AG04449 (cell line): ENCODE data around the genes PLAAT4 and VEGFB.

DNA sequence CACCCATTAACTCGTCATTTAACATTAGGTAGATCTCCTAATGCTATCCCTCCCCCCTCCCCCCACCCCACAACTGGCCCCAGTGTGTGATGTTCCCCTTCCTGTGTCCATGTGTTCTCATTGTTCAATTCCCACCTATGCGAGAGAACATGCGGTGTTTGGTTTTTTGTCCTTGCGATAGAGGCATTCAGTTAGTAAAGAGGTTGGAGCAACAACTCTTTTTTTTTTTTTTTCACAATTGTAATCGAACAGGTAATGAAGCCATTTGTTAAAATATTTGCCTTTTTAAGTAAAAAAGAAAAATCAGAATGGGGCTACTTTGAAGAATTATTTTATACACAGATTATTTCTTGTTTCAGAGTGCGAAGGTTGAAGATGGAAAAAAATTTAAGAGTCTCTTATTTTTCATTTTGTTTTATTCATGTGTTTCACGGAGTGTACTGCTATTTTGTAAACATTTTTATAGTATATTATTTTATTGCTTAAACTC lies 2.2 kb upstream of the SLC22A25 start:
- RRBS: no CpG with 5 or more reads among the region's 7 CpGs

DNA sequence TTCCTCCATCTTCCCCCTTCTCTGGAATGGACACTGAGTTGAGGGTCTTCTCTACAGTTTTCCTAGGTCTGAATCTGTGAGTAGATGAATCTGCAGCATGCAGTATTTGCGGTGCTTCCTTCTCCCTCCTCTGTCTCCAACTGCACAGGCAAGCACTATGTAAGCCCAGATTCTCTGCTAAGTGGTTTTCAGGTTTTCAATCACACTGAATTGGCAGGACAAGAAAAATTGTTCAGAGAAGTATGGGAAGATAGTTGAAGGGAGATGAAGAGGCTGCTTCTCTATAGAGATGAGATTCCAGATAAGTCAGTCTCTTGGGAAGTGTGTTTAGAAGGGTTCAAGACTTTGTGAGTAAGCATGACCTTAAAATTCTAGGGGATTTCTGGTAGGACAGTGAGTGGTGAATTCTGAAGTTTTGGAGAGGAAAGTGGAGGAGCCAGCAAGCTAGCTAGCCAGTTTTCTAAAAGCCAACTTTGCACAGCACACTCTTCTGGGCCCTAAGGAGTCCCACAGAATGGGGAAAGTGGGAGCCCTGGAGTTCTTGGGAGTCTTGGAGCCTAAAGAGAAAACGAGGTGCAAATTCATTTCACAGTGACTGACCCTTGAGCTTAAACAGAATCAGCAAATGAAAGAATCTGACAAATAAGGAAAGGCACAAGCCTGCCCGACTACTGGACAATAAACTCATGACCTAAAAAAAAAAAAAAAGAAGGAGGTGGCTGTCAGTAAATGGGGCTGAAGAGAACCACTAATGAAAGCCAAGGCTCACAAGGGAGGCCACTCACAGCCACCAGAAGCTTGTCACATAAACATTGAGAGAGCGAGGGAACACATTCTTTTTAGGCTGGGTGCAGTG lies 3.5 kb upstream of the SLC22A25 start:
- RRBS: no CpG with 5 or more reads among the region's 4 CpGs

DNA sequence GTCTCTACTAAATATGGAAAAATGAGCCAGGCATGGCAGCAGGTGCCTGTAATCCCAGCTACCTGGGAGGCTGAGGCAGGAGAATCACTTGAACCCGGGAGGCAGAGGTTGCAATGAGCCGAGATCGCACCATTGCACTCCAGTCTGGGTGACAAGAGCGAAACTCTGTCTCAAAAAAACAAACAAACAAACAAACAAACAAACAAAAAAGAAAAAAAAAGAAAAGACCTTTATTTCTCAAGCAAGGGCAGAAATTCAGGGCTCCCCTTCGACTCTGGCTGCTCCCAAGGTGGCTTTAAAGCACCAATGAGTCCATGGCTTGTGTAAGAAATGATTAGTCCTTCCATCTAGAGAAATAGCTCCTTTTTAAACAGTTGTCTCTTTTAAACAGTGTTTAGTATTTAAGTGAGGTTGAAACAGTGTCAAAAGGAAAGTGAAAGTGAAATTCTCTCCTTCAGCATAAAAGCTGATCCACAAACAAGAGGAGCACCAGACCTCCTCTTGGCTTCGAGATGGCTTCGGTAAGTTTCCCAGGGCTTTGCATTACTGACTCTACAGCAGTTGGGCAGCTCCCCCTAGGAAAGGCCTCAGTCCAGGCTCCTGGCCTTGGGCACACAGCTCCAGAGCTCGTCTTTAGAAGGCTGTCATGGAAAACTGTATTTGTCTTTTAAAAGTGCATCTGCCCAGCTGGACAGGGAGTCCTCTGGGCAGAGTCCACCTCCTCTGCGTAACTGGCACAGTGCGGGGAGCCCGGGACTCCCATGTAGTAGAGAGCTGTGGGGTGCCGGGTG lies at the start of gene PLAAT4:
PLAAT4 (plus strand) TSS at position 452 of the 791 bp plus-strand sequence.
- RRBS: no CpG with 5 or more reads among the region's 12 CpGs

DNA sequence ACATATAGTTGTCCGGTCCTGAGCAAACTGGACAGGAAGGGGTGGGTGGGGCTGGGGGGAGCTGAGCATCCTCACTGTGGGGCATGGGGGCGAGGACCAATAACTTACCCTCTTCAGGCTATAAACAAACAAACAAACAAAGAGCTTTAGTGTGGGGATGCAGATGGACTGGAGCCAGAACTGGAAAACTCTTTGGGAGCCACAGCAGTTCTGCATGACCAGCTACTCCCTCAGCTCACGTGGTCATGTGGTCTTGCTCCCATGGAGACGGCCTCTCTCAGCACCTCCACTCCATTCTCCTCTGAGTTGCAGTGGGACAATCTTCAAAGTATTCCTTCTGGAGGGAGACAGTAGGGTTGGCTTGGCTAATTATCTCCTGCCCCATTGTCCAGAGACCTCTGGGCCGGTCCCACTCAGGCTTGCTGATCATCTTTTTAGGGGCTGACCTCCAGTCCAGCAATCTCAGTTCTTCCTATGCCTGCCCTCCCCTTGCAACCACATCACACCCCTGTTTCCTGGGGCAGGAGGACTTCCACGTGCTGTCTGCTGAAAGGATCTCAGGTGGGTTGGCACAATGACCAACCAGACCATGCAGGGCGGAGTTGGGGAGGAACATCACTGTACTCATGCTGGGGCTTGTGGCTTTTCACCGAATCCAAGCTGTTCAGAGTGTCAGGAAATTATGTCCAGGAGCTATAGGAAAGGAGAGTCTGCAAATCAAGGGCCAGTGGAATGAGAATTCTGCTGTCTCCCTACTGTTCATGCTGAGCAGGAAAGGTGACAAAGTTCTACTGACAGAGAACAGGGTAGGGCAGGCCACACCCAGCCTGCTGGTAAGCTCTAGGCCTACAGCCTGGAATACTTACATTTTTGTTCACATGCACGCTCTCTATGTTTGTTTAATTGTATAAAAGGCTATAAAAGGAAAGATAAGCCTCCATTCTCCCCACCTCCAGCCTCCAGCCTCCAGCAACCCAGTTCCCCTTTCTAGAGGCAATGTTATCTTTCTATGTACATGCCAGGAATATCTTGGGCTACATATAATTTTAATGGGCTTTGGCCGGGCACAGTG lies 1.5 kb upstream of the PLAAT2 start:
- RRBS: no CpG with 5 or more reads among the region's 10 CpGs

GRCh38 chr11:63613450-63613974 lies 721 bp downstream of the PLAAT3 start:
- RRBS: 6% methylated on average over 3 of the region's 33 CpGs

- RRBS: no CpG with 5 or more reads among the region's 3 CpGs
Observed at GRCh38 chr11:63622904-63623197, 8.6 kb upstream of the PLAAT3 start.

GRCh38 chr11:63689139-63689716 lies 7.9 kb downstream of the RTN3 start:
- RRBS: no CpG with 5 or more reads among the region's 3 CpGs

DNA sequence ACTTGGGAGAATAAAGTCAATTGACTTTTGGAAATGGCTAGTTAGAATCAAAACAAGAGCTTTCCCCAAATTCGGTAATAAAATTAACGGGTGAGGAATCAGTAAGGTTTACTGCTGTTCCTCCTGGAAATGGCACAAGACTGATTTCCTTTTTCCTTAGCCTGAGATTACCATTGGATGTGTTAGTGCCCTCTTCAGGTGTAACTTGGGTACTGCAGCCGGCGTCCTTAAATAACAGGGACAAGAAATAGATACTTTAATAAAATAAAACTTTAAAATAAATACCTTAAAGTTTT lies 29.9 kb downstream of the ZFTA start:
- RRBS: no CpG with 5 or more reads among the region's 4 CpGs

- RRBS: no CpG with 5 or more reads among the region's 12 CpGs
Observed at GRCh38 chr11:63758049-63759263, 10.1 kb downstream of the ZFTA start.

- RRBS: 44% methylated on average over 1 of the region's 5 CpGs
Observed at GRCh38 chr11:63920618-63920878, 3.6 kb upstream of the RCOR2 start.

DNA sequence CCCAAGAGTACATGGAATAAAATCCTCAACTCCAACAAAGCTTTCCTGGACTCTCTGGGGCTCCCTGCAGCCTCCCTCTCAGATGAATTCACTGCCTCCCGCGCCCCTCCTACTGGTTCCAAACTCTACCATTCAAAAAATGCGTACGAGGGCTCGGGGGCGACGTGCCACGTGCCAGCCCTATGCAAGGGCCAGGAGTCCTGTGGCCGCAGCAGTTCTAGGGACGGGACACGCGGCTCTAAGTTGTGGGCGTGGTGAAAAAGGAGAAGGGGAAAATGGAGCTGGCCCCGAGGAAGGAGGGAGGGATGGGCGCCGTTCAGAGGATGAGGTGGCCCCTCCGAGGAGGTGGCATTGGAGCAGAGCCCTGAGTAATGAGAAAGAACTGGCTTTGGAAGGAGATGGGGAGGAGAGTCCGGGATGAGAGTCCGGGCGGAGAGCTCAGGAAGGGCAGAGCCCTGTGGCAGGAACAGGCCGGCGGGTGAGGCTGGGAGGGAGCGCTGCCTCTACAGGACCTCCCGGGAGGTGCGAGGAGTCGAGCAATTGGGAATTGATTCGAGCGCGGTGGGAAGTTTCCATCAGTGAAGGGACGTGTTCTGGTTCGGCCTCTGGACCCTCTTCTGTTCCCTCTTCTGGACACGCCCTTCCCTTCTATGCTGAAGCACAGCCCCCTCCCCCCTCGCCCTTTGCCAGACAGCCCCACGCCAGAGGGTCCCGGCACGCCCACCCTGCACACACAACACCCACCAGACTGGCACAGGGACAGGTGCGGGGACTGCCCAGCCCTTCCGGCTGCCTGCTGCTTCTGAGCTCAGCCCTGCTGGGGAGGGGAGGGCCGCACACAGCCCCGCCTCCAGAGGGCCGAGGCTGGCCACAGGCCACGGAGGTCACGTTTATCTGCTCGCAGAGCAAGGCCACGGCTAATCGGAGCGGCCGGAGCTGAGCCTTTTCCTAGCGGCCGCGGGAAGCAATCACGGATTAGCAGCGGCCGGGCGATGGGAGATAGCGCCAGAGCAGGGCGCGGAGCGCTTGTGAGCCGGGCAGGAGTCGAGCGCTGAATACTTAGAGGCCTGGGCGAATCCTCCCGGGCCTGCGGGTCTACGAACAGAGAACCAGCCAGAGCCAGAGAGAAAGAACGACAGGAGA lies 21.2 kb downstream of the OTUB1 start:
- RRBS: 34% methylated on average over 24 of the region's 67 CpGs

- RRBS: no CpG with 5 or more reads among the region's 7 CpGs
Observed at GRCh38 chr11:64027849-64028169, 7.9 kb upstream of the FLRT1 start.

DNA sequence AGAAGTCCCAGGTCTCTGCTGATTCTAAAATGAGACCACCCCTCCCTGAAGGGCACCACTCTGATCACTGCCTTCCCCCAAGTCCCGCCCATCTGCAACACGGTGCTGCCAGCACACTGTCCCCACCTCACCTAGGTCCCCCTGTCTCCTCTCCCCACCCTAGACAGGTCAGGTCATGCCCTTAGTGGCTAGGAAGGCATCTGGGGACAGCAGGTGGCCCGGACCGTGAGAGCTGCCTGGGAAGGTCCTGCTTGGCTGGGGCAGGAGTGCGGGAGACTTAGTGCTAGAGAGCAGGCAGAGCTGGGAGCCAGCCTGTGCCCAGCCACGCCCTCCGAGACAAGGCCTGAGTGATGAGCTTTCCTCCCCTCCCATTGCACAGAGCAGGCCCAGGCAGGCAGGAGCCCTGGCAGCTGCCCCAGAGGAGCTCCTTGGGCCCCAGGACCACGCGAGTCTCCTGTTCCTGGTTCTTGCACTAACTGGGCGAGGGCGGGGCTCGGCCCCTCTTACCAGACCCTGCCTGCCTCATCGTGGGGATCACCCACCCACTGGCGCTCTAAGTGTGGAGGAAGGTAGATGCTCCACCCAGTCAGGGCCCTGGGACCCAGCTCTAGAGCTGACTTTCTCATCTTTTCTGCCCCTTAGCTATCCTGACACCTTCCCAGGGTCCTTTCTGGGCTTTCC lies 45.0 kb downstream of the MACROD1 start:
- RRBS: no CpG with 5 or more reads among the region's 14 CpGs

DNA sequence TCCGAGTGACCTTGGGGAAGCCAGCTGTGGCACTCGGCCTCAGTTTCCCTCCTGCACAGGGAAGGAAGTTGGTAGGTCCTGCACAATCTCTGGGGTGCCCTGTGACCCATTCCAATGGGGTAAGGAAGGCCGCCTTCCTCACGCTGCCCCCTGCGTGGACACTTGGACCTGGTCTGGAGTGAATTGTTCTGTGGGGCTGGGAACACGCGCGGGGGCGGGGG lies 689 bp downstream of the MACROD1 start:
- RRBS: no CpG with 5 or more reads among the region's 9 CpGs

DNA sequence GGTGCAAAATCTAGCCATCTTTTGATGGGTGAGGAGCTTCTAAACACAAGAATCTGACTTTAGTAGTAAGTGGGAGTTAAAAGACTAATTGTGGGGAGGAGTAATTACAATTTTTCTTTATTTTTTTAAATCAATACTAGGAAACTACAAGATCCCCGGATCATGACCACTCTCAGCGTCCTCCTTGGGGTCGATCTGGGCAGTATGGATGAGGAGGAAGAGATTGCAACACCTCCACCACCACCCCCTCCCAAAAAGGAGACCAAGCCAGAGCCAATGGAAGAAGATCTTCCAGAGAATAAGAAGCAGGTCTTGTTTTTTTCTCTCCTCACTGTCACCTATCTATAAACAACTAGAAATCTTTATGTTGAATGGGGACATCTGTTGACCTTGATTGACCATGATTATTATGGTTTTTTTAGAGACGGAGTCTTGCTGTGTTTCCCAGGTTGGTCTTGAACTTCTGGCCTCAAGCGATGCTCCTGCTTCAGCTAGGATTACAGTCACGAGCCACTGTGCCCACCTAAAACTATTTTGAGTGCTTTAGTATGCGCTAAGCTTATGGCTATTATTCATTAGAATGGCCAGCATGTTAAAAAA lies 9.6 kb downstream of the STIP1 start:
- RRBS: no CpG with 5 or more reads among the region's 7 CpGs

DNA sequence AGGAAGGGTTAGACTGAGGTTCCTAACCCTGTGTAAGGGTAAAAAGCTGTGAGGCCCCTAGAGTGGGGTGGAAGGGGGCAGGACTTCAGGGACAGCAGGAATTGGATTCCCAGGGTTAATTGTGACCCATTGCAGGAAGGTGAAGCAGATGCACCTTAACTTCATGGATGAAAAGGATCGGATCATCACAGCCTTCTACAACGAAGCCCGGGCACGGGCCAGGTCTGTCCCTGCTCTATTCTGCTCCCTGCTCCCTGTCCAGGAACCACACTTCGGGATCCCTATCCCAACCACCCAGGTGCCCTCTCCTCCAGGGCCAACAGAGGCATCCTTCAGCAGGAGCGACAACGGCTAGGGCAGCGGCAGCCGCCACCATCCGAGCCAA lies 633 bp upstream of the VEGFB start:
- RRBS: no CpG with 5 or more reads among the region's 10 CpGs

GRCh38 chr11:64234144-64234752 lies at the start of gene VEGFB:
Gene VEGFB, plus strand, starts transcription at chr11:64234584.
- RRBS: 2% methylated on average over 31 of the region's 83 CpGs

DNA sequence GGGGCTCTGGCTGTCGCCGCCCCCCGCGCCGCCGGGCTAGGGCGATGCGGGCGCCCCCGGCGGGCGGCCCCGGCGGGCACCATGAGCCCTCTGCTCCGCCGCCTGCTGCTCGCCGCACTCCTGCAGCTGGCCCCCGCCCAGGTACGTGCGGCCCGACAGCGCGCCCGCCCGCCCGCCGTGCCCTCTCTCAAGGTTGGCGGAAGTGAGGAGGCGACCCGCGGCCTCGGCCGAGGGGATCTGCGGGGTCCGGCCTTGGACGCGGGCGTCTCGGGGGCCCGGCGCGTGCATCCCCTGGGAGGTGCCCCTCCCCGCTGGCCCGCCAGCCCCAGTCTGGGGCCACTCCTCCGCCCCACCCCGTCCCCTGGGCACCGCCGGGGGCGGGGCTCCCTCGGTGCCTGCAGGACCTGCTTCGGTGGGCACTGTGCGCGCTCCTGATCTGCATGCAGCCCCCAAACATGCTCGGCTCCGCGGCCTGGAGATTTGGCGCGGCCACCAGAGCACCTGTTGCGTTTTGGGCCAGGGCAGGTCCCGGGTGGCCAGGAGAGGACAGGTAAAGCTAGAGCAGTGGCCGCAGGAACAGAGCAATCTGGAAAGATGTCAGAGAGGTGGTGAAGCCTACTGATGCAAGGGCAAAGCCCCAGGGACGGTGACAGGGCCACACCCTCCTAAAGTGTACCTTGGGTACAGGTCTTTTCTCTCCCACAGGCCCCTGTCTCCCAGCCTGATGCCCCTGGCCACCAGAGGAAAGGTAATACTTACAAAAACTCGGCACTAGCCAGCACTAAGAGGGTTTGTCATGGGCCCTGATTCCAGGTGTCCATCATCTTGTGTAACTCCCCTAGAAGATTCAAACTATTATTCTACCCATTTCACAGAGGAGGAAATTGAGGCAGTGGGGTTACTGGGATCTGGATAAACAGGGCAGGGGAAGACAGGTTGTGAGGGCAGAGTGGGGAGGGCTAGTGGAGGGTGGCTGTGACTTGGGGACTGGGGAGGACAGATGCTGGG lies 673 bp downstream of the VEGFB start:
- RRBS: 1% methylated on average over 14 of the region's 64 CpGs

GRCh38 chr11:64258647-64259405 lies 7.5 kb downstream of the PLCB3 start:
- RRBS: 95% methylated on average over 11 of the region's 44 CpGs

GRCh38 chr11:64259761-64260636 lies 8.7 kb downstream of the PLCB3 start:
- RRBS: no CpG with 5 or more reads among the region's 9 CpGs